Epithelial cell of prostate (primary cell): Measurements from ENCODE around the genes RNASEK, DLG4, CLDN7, TNK1, ZBTB4 and MPDU1.

DNA sequence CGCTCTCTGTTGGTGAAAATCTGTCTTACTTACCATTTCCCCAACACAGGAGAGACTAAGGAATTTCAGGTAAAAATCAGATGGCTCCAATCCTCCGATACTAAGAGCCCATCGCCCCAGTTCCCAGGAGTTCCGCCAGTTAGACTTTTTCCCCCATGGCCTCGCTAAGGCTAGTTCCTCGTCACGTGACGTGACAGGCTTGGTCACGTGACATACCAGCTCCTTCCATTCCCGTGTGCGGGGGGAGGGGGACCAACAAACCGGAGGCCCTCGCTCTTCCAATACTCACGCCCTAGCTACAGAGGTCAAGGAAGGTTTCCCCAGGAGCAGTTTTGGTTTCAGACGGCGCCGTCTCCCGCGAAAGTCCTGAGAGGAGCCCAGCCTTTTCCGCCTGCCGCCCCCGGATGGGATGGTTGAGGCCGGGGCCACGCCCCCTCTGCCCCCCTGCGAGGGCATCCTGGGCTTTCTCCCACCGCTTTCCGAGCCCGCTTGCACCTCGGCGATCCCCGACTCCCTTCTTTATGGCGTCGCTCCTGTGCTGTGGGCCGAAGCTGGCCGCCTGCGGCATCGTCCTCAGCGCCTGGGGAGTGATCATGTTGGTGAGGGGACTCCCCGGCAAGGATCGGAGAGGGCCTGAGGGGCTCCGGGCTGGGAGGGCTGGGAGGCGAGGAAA lies at the start of gene RNASEK:
Gene RNASEK, plus strand, starts transcription at position 462 of the 673 bp plus-strand sequence.
- RRBS: 3% methylated on average over 2 of the region's 42 CpGs

- RRBS: 0% methylated on average over 3 of the region's 8 CpGs
These were observed 288 bp downstream of the RNASEK start for GRCh38 chr17:7012836-7012987.

GRCh38 chr17:7217053-7218121 lies at the start of gene DLG4:
DLG4 (minus strand) TSS chr17:7217627.
- RRBS: 3% methylated on average over 4 of the region's 34 CpGs

GRCh38 chr17:7223752-7224735 lies 4.3 kb downstream of the ACADVL start:
- RRBS: no CpG with 5 or more reads among the region's 24 CpGs

GRCh38 chr17:7241121-7241662 lies 1.1 kb downstream of the GABARAP start:
- RRBS: no CpG with 5 or more reads among the region's 8 CpGs

GRCh38 chr17:7260774-7261749 lies 1.2 kb downstream of the CLDN7 start:
- RRBS: 1% methylated on average over 43 of the region's 92 CpGs

GRCh38 chr17:7262074-7262939 lies at the start of gene CLDN7:
CLDN7 (minus strand) TSS chr17:7262478.
- RRBS: 4% methylated on average over 37 of the region's 67 CpGs

- RRBS: under 1% methylated on average over 14 of the region's 35 CpGs
These were observed 291 bp downstream of the NEURL4 start for GRCh38 chr17:7328834-7329254.

- RRBS: 3% methylated on average over 12 of the region's 58 CpGs
These were observed at the start of gene TNK1 for GRCh38 chr17:7380722-7381823. TNK1 (plus strand) TSS chr17:7381089.

GRCh38 chr17:7437644-7437981 lies 1.7 kb upstream of the FGF11 start:
- RRBS: 61% methylated on average over 4 of the region's 13 CpGs

- RRBS: 0% methylated on average over 2 of the region's 45 CpGs
These were observed 825 bp downstream of the FGF11 start for GRCh38 chr17:7439989-7440685.

GRCh38 chr17:7477209-7477777 lies 2.1 kb downstream of the ZBTB4 start:
- RRBS: 7% methylated on average over 4 of the region's 15 CpGs

- RRBS: under 1% methylated on average over 47 of the region's 110 CpGs
These were observed at the start of gene ZBTB4 for GRCh38 chr17:7478875-7479912. ZBTB4 (minus strand) TSS chr17:7479631.

GRCh38 chr17:7484153-7484892 lies 3.1 kb downstream of the SLC35G6 start:
- RRBS: 1% methylated on average over 6 of the region's 57 CpGs

GRCh38 chr17:7512840-7513954 lies 32.0 kb downstream of the SLC35G6 start:
- RRBS: 89% methylated on average over 1 of the region's 24 CpGs

DNA sequence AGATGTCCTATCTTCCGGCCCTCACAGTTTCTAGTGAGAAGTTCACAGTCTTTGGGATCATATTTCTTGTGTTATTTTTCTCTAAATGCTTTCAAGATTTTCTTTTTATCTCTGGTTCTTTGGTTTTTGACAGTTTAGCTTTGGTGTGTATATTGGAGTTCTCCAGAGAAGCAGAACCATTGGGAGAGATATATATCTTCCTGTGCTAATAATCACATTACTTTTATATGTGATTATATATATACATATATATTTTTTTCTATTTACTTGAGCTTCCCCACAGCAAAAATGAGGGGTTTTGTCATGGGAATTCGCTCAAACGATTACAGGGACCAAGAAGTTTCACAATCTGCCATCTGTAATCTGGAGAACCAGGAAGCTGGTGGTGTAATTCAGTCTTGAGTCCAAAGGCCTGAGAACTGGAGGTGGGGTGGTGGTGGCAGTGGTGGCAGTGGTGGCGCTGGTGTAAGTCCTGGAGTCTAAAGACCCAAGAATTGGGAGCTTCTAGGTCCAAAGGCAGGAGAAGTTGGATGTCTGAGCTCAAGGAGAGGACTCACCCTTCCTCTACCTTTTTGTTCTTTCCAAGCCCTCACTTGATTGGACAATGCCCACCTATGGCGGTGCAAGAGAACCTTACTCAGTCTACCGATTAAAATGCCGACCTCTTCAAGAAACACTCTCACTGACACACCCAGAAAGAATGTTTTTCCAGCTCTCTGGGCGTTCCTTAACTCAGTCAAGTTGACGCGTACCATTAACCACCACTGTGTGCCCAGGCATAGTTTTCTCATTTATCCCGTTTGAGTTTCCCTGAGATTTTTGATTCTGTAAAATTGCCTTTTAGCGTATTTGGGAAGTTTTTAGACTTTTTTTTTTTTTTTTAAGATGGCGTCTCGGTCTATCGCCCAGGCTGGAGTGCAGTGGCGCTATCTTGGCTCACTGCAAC lies 32.9 kb upstream of the TNFSF12 start:
- RRBS: no CpG with 5 or more reads among the region's 16 CpGs

DNA sequence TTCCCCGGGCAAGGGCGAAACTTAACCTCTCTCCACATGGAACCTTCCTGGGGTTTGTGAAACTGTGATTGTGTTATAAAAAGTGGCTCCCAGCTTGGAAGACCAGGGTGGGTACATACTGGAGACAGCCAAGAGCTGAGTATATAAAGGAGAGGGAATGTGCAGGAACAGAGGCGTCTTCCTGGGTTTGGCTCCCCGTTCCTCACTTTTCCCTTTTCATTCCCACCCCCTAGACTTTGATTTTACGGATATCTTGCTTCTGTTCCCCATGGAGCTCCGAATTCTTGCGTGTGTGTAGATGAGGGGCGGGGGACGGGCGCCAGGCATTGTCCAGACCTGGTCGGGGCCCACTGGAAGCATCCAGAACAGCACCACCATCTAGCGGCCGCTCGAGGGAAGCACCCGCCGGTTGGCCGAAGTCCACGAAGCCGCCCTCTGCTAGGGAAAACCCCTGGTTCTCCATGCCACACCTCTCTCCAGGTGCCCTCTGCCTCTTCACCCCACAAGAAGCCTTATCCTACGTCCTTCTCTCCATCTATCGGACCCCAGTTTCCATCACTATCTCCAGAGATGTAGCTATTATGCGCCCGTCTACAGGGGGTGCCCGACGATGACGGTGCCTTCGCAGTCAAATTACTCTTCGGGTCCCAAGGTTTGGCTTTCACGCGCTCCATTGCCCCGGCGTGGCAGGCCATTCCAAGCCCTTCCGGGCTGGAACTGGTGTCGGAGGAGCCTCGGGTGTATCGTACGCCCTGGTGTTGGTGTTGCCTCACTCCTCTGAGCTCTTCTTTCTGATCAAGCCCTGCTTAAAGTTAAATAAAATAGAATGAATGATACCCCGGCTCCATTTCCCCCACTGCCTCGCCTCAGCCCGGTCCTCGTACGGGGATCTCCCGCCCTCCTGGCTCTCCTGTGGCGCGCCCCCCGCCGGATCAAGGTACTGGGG lies 680 bp upstream of the SENP3 start:
- RRBS: 2% methylated on average over 5 of the region's 47 CpGs

- RRBS: 82% methylated on average over 1 of the region's 30 CpGs
These were observed 926 bp upstream of the MPDU1 start for GRCh38 chr17:7582651-7583201.

GRCh38 chr17:7583202-7584235 lies at the start of gene MPDU1:
MPDU1 (plus strand) TSS chr17:7583852.
- RRBS: 16% methylated on average over 10 of the region's 75 CpGs

DNA sequence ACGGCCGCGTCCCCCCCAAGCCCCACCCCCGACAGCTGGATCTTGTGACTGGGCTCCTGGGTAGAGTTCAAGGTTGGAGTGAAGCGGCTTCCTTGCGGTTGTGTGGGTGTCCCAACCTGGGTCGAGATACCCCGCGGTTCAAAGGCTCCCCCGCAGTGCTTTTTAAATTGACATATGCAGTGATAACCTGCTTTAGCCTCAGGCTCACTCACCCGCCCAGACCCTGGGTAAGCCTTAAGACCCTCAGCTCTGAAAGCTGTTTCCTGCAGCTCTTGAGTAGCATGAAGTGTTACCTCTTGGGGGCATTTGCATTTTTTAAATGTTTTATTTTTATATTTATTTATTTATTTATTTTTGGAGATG lies 285 bp upstream of the SAT2 start:
- RRBS: no CpG with 5 or more reads among the region's 11 CpGs